ReNcell CX (cell line): ENCODE measurements around a stretch of chr17.

DNA sequence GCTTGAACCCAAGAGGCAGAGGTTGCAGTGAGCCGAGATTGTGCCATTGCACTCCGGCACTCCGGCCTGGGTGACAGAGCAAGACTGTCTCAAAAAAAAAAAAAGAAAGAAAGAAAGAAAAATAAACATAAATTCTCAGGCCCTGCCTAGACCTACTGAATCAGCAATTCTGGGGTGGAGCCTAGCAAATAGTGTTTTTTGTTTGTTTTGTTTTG, 1.6 kb downstream of the MRPL10 start:
- PRO-cap = no peak

DNA sequence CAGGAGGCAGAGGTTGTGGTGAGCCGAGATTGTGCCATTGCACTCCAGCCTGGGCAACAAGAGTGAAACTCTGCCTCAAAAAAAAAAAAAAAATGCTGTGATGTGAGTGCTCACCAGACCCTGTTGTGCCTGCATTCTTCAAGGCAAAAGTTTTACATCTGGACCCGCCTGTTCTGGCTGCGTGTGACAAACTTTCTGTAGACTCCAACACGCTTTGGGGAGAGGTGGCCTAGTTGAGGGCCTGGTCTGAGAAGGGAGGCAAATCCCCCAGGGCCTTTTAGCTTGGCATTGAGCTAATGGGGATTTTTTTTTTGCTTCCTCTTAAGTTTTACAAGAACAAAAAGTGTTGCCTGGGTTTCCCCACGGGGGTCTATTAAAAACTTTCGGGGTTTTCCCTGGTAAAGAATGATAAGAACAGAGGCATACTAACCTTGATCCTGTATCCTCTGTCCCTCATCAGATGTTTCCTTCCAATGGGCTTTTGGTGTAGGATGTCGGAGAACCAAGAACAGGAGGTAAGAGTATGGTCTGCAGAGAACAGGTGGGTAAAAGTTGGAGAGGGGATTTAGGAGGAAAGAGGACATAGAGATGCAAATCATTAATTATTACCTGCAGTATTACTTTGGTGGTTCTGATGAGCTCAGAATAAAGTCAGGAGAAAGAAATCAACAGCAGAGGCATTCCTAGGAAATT, 4.2 kb downstream of the SNX11 start:
- PRO-cap = no peak

- PRO-cap = no peak
These were observed 26.5 kb upstream of the SKAP1 start for GRCh38 chr17:48456502-48456986.

GRCh38 chr17:48510969-48511548, 19.8 kb downstream of the HOXB1 start:
- PRO-cap = no peak

GRCh38 chr17:48541680-48542071, 3.2 kb downstream of the HOXB2 start:
- PRO-cap = no peak

DNA sequence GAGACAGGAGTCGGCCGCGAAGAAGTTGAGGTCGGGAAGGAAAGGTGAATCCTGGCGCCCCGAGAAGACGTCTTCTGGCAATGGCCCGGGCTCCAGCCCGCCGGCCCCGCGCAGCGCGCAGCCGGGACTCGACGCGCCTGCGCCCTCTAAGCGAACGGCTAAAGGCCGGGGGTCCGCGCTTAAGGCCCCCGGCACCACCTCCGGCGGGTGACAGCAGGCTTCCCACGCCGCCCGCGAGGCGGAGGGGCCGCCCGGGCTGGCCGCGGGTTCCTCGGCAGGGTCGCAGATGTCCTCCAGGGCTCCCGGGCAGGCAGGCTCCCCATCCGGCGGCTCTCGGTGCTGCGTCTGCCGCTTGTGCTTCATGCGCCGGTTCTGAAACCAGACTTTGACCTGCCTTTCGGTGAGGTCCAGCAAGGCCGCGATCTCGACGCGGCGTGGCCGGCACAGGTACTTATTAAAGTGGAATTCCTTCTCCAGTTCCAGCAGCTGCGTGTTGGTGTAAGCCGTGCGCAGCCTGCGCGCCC, 1.7 kb downstream of the HOXB2 start:
- PRO-cap = no peak

- PRO-cap = no peak
These were observed 1.0 kb downstream of the HOXB2 start for GRCh38 chr17:48543715-48544436.

GRCh38 chr17:48558900-48559622, 14.2 kb upstream of the HOXB2 start:
- PRO-cap = no peak

GRCh38 chr17:48564750-48565446, 13.3 kb downstream of the HOXB4 start:
- PRO-cap = no peak

DNA sequence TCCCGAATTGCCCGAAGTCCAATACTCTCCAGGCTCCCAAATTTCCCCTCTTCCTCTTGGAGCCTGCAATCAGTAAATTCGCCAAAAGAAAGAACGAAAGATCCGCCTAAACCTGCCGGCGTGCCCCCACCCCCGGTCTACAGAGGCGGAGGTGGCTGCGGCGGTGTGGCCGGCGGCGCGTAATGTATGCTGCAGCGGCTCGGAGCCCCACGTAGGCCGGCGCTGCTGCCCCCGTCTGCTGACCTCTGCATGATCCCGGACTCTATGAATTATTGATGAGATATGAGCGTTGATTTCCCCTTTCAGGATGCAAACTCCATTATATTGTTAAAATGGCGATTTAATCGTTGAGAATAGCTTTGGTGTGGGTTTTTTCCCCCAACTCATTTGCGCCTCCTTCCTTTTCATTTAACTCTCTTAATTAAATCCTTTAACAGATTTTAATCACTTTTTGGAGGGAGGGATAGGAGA, 3.7 kb downstream of the HOXB3 start:
- PRO-cap = no peak

DNA sequence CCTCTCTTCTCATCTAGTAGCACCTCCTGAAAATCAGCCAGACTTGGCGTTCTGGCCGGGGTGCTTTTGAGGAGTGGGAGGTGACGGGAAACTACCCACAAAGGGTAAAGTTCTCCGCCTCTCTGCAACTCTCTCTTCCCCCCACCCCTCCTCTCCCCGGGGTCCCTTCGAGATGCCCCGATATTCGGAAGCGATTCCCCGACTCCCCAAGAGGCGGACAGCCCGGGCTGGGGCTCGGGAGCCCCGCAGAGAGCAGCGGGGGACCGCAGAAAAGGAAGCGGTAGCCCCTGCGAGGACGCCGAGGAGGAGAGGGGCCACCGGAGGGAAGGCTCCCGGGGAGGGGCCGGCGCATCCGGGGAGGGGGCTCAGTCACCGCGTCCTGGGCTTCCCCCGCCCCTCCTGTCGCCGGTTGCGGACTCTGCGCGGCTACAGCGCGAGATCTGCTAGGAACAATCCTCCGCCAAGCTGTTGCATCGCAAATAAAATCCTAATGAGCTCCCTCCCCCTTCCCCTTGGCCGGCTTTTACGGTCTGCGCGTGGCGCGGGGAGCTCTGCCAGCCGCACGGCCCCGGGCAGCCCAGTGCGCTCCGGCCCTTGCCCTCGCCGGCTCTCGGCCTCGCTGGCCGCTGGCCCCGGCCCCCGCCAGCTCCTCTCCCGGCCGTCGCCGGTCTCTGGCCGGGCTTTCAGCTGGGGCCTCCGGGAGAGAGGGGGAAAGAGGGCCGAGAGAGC, 1.2 kb downstream of the HOXB9 start:
- PRO-cap = no peak

DNA sequence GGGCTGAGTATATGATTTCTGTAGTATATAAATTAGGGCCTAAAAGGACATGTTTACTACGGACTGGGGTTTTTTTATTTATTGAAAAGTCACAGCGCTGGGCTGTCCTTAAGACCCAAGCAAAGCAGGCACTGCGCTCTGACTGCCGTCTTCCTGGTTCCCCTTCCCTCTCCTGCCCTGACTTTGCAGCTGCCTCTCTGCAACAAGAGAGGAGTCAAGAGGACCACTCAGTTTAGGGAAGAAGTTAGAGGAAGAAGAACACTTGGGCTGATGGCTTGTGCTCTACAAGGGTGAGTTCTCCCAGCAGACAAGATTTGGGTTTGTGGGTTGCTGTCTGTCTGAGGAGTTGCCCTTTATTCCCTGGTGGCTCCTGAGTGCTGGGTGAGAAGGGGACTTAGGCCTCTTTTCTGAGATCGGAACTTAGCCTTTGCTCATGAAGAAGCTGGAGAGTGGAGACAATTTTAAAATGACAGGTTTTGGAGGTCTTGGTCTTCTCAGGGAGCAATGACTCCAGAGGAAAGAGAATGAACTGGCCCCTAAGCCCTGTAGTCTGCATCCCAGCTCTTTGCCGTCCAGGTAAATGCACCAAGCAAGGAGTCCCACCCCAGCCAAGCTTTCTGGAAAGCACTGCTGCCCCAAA, 2.5 kb upstream of the HOXB9 start:
- PRO-cap = no peak

GRCh38 chr17:48723300-48724171, 551 bp downstream of the PRAC2 start:
- PRO-cap = no peak

- PRO-cap = no peak
These were observed 12.3 kb downstream of the TTLL6 start for GRCh38 chr17:48804571-48805277.

DNA sequence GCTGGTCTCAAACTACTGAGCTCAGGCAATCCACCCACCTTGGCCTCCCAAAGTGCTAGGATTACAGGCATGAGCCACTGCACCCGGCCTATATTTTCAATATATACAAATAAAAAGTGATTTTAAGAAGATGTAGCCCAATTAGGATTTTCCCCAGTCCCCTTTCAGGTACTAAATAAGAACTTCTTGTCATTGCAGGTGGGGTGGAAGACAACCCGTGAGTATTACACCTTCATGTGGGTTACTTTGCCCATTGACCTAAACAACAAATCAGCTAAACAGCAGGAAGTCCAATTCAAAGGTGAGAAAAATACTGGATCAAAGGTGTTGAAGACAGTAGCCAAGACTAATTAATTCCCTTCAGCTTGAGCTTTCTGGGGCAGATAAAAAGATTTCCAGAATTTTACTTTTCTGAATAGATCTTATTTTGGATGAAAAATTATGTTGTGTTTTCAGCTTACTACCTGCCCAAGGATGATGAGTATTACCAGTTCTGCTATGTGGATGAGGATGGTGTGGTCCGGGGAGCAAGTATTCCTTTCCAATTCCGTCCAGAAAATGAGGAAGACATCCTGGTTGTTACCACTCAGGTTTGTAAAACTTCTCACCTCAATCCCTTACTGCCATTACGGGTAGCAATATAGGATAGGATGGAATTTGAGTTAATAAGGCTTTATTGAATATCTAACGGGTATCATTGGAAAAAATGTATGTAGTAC, 17.2 kb downstream of the CALCOCO2 start:
- PRO-cap = no peak

DNA sequence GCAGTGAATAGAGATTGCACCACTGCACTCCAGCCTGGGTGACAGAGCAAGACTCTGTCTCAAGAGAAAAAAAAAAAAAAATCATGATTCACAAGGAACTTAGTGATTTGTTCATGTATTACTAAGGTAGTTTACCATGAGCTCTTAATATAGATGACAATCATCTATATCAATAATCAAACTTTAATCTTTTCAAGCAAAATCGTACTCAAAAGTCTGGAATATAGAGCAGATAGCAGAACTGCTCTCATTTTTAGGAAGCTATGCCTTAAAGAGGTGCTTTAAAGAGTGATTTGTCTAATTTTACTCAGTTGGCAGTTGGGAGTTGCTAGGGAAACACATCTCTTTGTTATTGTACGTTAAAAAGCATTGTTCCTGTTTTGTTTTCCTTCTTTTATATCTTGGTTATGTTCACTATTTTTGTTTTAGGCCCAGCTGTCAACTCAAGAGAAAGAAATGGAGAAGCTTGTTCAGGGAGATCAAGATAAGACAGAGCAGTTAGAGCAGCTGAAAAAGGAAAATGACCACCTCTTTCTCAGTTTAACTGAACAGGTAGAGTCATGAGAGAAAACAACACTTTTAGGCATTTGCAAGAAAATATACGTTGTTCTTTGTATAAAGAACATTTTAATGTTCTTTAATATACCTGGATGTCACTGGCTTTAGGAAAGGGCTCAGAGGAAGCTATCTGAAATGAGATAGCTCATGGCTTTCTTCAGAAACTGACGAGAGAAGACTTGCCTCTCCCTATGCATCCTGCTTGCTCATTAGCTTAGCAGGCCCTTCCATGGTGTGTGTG, 21.4 kb downstream of the CALCOCO2 start:
- PRO-cap = no peak

- PRO-cap = no peak
These were observed 6.1 kb upstream of the IGF2BP1 start for GRCh38 chr17:48991101-48991538.

DNA sequence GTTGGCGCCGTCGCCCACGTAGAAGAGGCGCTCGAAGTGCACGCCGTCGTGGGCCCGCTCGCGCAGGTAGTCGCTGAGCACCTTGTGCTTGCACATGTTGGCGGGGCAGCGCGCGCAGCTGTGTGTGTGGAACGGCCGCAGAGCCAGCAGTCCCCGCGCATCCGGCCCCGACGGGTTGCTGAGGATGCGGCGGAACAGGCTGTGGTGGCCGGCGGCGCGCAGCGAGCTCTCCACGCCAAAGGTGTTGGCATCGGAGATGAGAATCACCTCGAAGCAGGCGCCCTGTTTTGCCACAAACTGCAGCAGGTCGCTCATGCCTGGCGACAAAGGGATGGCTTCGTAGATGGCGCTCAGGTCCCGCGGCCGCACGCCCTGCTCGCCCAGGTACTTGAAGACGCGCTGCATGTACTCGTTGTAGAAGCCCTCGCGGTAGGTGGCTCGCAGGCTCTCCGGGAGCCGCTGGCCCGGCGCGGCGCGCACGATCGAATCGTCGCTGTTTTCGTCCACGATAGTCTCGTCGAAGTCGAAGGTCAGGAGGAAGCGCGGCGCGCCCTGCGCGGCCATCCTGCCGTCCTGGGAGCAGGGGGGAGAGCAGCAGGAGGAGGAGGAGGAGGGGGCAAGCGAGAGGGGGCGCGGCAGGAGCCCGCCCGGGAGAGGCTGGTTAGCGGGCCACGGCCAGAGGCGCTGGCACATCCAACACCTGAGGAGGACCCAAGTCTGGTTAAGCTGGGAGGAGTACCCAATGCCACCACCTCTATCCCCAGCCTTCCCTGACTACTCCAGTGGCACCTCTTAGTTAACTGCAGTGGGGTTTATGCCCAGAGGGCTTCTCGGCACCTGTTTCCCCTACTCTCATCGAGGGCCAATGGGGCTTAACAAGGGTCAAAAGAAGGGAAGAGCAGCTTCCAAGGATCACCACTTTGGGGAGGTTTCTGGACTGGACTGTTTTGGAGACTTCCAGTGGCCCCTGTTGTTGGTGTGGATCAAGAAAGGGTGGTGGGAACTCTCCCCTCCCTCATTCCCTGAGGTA, 5.8 kb downstream of the PHOSPHO1 start:
- PRO-cap = no peak

DNA sequence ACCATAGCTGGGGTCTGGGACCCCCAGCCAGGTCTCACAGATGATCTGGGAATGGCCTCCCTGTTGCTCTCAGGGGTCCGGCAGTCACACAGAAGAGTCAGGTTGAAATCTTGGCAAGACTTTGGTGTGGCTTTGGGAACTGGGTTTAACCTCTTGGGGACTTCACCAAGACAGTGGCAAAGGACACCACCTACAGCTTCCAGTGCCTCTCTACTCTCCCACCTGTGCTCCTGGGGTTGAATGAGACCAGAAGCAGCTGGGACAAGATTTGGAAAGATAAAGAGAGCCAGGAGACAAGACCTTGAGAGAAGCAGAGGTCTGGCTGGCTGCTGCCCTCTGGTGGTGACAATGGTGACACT, 3.3 kb downstream of the PHOSPHO1 start:
- PRO-cap = no peak

GRCh38 chr17:49360206-49360425, 1.9 kb downstream of the ZNF652 start:
- PRO-cap = no peak